Sternocleidomastoid (tissue), 1 donor: ENCODE measurements around a stretch of chr22.

DNA sequence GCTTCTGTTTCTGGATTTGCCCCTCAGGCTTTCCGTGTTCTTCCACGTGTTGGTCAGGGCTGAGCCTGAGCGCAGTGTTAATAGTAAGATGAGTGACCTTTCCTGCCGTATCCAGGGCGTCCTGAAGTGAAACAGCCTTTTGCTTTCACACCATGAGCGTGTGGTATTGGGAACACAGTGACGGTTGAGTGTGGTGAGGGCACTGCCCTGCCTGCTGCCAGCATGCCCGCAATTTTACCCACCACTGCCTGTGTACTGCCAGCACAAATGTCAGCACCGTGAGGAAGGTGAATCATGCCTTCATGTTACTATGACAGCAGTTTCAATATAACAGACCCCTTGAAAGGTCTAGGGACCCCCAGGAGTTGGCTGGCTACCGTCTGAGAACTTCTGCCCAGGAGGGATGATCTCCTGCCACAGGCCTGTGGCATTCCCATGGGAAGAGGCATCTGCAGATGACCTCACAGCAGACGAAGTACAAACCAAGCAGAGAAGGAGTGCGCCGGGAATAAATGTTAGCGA is 217.1 kb downstream of the TBC1D22A start:
- PRO-cap, result no peak

DNA sequence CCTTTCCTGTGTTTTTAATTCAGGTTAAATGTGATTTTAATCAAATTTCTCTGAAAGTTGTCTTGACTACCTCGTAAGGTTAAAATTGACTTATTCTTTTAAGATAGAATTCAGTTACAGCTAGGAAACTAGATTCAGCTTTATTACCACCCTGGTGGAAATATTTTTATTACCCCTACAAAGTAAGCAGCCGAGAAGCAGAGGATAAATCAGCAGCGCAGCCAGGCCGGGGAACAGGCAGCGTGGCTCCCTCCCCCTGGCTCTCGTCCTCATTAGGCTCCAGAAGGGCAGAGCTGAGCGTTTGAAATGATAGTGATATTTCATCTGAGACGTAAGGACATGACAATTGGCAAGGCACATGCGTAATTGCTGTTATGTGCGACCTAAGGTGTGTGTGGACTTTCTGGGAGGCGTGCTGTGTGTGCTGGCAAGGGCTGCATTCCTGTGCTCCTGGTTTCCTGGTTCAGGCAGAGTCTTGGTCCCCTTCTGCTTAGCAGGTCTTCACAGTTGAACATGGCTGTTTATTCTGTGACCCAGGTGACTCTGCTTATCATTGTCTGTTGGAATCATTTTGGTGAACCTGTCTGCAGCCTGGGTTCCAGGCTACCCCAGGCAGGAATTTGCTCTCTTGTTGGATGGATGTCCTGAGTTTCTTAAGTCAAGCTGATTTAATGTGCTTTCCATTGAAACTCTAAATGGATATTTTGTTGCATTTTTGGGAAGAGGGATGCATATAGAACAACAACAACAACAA is 247.8 kb downstream of the TBC1D22A start:
- PRO-cap, result no peak

DNA sequence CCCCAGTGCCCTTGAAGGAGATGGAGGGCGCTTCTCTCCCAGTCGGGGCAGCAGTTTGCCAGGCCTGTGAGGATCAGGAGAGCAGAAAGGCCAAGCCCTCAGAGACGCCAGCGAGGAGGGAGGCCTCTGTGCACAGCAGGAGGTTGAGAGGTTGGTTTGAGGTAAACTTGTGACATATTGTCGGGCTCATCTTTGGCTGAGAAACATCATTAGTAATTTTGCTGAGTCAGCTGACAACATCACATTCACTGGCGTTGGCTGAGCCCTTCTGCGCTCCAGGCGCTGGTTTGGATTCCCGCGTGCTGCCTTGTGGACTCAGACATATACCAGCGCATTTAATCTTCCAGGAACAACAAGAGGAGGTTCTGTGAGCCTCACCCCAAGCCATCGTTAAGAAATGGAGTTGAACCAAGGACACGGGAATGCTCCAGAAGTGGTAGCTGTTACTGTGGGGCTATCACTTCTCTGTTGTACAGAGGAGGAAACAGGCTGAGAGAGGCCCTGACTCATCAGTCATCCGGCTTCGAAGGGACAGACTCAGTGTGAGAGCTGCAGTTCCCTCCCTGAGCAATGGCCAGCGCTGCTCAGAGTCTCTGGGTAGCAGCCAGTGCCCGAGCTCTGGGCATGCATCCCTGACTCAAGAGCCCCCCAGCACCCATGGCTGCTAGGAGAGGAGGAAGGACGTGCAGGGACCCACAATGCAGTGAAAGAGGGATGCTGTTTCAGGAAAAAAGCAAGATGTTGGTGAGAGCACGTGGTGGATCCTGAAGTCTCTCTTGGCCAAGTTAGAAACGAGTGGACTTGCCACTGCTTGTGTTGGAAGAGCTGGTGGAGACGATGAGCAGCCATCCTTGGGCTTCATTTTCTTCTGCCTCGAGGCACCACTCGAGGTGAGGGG is 291.3 kb downstream of the TBC1D22A start:
- PRO-cap, result no peak

DNA sequence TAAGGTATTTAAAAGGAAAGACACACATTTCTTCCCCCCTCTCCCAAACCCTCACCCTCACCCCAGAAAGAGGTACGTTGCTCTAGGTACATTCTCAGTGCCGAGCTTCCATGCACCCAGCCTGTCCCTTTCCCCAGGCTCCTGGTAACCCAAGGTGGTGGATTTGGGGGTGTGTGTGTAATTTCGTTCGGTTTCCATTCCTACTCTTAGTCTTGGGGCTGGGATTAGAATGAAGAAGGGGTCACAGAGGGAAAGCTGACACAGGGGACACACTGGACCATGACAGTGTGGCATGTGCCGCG is 340.5 kb downstream of the TBC1D22A start:
- PRO-cap, result no peak

GRCh38 chr22:47136344-47136787 is 373.9 kb downstream of the TBC1D22A start:
- PRO-cap, result no peak

- PRO-cap, result no peak
These were observed 392.2 kb downstream of the TBC1D22A start for GRCh38 chr22:47154451-47155327.

DNA sequence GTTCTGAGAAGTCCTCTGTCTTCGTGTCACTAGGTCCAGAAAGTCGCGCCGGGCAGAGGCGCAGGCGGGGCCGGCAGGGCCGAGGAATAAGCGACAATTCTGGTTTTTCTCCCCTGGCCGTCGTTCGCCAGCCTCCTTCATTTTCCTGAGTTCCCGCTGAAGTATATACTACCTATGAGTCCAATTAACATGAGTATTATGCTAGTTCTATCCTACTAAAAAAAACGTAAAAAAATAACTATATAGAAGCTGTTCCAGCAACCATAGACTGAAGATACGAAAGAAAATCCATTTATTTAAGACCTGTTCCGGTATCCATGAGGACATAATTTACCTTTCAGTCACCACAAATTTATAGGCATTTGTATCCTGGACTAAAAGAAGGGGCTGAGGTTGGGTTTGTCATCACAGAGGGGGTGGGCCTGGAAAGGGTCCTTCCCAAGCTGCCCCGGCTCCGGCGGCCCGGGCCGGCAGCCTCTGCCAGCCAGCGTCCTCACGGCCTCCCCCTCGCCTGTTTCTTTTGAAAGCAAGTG is 262.0 kb downstream of the TAFA5 start:
- PRO-cap, result no peak

DNA sequence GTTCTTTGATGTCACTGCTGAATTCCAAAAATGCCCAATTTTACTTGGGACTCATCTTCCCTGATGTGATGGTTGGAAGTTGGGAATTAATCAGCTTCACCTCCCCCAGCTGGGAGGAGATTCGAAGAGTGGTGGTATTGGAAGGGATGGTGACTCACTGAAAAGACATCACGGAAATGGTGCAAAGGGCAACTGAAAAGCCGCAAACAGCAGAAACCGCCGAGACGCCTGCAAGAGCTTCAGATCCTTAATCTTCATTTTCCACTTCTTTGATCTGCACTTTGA is 325.6 kb downstream of the BRD1 start:
- PRO-cap, result no peak

DNA sequence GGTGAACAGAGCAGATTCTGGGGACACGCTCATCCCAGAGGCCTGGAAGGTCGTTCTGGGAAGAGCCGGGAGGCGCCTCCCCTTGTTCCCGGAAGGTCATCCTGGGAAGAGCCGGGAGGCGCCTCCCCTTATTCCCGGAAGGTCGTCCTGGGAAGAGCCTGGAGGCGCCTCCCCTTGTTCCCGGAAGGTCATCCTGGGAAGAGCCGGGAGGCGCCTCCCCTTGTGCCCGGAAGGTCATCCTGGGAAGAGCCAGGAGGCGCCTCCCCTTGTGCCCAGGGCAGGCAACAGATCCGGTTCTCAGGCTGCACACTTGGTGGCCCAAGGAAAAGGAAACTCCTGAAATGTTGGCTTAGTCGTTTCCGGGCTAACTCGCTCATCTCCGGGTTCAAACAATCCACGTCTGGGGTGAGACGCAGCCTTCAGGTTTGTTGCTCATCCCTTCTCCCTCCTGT is 252.3 kb downstream of the BRD1 start:
- PRO-cap, result bidirectional peak, plus-strand start at position 307 of the sequence, minus-strand start at position 57 of the sequence

GRCh38 chr22:49610457-49611360 is 217.0 kb downstream of the BRD1 start:
- PRO-cap, result no peak

- PRO-cap, result no peak
These were observed 195.4 kb downstream of the BRD1 start for GRCh38 chr22:49632049-49632978.

DNA sequence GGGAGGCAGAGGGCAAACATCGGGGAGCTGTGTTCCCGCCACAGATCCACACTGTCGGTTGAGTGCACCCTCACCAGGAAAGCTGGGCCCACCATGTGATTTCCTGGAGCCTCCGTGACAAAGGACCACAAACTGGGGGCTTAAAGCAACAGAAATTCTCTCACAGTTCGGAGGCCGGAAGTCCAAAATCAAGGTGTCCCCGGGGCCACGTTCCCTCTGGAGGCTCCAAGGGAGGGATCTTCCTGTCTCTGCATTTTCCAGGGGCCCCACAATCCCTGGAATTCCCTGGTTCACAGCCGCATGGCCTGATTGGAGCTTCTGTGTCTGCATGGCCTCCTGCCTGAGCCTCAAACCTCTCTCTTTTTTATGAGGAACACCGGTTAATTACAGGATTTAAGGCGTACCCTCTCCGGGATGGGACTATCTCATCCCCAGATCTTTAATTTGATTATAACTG is 169.3 kb downstream of the BRD1 start:
- PRO-cap, result no peak

DNA sequence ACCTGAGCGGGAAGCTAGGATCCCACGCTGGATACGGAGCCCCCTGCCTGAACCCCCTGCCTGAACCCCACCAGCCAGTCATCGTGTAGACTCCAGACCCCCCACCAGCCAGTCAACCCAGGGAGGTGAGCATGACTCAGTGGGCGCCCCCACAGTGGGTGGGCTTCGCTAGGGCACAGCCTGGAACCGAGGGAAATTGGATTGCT is 57.2 kb downstream of the BRD1 start:
- PRO-cap, result no peak

DNA sequence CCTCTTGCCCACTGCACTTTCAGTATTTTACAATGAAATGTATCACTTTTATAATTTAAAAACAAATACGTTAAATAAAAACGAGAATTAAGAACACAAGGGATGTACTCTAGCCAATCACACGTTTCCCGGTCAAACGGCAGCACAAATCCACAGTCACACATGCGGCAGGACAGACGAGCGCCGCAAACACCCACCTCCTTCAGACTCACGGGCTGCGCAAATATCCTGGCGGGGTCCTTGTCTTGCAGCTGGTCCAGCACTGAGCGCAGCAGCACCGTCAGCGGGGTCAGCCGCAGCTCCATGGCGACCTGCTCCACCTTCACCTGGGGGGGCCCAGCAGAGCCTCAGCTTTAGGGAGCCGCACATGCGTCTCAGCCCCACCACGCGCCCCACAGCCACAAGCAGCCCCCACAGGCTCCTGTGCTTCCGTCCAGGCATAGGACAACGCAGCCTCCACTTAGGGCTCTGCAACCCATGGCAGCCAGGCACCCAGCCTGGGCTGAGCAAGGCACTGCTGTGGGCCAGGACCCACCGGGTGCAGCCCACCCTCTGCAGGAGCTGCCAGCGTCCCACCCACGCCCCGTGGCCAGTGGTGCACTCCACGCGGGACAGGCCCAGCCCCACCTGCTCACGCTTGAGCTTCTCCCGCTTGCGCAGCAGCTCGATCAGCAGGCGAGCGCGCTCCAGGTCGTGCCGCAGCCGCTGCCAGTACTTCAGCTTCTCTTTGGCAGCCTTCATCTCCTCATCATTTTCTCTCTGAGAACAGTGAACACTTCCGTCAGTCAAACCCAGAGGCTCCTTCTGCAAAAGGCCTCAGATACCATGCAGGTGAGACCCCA is 29.1 kb downstream of the BRD1 start:
- PRO-cap, result no peak

DNA sequence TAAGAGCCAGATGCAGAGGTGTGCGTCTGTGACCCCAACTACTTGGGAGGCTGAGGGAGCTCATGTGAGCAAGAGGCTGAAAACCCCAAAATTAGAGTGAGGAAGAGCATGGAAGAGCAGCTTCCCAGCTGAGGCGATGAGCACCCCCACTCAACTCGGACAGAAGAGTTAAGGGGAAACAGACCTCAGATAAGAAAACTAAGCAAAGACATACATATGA is 21.4 kb downstream of the BRD1 start:
- PRO-cap, result no peak

DNA sequence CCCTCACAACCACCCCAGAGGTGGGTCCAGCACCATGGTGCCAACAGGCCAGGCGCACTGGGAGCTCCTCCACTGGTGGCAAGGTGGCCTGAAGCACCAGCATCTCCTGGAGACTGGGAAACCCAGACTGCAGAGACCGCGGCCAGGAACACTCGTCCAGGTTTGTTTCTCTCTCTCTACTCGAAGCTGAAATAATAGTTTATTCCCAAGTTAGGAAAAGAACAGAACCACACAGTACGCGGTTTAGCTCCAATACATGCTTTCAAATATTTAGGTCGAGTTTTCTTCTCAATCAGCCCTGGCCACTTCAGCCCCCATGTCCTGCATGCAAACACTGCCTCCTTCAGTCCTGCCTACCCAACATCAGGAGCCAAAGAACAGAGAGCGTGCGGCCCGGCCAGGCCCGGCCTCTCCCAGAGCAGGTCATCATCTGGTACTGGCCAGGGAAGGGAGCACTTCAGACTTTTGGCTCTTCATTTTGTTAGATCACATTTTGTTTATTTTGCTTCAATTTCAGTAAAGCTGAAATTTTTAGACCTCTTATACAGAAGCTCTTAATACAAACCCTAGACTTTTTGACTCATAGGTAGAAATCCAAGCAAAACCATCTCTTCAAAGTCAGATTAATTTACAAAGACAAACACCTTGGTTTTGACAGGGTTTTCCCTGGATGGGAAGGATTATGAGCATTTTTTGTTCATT is 6.7 kb downstream of the BRD1 start:
- PRO-cap, result no peak

DNA sequence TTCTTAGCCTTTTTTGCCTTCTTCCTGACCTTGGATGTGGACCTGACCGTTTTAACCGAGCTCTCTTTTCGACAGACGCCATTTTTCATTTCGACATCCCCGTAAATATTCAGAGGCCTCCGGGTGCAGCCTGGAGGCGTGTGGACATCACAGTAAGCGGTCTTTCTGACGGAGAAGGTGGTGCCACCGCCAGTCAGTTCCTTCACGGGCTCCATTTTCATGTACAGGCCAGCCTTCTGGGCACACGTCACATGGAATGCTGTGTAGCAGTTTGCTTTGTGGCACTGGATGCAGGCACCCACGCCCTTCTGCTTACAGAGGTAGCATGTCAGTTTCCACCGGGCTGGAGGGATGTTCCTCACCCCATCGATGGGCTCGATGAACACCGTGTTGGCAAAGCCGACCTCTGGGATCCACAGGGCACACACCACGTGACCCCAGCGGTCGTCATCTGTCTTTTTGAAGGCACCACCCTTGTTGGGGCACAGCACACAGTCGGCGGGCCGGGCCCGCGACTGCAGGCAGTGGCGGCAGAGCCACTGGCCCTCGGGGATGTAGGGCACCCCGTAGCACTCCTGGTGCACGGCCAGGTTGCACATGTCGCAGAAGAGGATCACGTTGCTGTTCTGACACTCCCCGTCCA is 4.5 kb downstream of the BRD1 start:
- PRO-cap, result no peak

DNA sequence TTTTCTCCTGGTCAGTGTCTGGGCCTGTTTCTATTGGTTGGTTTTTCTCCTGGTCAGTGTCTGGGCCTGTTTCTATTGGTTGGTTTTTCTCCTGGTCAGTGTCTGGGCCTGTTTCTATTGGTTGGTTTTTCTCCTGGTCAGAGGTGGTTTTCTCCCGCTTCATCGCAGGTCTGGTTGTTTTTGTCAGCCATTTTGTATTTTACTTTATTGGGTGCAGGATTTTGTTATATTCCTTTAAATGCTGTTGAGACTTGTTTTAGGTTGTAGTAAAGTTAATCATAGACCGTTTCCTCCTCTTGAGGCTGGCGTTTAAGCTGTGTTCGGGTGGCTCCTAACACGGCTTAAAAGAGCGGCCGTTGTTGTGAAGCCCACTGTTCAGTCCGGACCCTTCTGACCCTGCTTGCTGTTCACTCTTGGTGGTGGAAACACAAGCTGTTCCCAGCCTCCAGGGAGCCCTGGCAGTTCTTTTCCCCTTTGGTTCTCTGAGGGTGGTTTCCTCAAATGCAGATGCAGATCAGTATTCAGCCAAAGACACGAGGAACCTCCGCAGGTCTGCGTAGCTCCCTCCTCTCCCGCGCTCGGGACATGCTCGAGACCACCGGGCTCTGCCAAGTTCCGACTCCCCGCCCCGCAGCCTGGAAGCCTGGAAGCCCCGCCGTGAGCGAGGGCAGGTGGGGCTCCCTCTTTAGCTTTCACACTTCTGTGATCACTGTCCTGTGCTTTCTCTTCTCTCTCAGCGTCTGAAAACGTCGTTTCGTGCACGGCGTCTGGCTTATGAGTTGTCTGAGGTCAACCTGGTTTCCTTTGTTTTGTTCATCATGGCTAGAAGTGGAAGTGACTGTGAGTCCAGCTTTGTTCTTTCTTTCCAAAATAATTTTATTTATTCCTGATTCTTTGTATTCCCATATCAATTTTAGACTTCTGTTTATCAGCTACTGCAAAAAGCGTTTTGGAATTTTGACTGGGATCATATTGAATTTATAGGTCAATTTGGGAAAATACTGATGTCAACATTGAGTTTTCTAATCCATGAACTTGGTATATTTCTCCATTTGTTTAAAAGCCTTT is 26.5 kb downstream of the ZBED4 start:
- PRO-cap, result no peak

- PRO-cap, result no peak
These were observed 30.8 kb downstream of the ZBED4 start for GRCh38 chr22:49884417-49884951.

GRCh38 chr22:49966731-49967697 is 6.4 kb downstream of the PIM3 start:
- PRO-cap, result no peak